ENCODE data around the gene FOXN3.

DNA sequence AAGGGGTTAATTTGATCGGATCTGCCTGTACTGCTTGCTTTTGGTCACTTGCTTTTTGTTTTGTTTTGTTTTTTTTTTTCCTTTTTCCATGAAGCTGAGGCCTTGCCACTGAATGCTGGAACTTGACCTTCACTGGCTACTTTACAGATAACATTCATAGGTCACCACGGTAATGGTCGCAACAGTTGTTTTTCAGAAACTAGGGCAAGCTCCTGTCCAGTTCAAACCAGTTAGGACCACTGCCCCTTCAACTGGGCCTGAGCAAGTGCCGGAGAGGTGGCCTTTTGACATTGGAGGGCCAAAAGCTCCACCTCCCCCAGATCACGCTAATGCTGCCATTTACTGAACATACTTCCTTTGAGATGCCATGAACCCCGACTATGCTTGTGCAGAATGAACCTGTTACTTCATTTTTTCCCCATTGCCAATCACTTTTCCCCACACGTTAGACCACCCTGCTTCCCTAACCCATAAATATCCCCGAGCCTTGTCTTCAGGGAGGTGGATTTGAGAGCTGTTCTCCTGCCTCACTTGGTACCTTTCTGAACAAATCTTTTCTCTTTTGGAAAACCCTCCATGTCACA is 147.5 kb downstream of the FOXN3 start:
- PRO-cap, result no peak

- PRO-cap, result no peak
Measured at GRCh38 chr14:89284341-89285021, 132.6 kb downstream of the FOXN3 start.

- PRO-cap, result no peak
Measured at GRCh38 chr14:89292095-89292775, 124.8 kb downstream of the FOXN3 start.

GRCh38 chr14:89293391-89293817 is 123.6 kb downstream of the FOXN3 start:
- PRO-cap, result no peak

DNA sequence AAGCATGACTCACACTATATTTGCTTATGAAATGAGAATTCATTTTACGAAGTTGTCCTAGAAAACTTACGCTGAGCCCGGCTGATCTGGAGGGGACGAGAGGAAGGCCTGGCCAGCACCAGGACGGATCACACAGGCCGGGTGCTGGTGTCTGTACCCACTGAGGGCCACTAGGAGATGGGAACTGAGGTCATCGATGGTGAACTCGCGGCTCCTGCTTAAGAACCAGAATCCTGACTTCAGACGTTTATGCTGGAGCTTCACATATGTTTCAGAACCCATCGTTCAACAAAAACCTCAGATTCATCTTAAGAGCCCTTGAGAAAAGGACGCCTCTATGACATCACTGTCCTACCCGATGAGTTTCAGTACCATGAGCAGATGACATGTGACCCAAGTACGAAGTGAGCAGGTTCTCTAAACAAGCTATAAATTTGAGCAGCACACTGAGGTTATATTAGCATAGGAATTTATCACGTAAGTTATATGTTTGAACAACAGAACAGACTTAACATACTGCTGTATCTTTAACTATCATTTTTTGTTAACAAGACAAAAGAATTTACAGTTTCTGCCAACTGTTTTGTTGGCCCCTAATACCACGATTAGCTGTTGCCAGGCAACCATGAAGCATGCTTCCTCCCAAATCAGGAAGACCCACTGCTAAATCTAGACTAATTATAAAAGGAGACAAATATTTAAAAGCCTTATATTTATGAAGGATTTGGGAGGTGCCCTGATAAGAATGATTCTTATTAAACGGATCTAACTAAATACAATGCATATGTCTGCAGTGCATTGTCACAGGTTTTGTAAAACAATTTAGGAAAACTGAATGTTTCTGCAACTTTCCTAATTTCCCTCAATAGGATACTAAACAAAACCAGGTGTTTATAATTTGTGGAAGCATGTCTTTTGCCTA is 111.8 kb downstream of the FOXN3 start:
- PRO-cap, result no peak

DNA sequence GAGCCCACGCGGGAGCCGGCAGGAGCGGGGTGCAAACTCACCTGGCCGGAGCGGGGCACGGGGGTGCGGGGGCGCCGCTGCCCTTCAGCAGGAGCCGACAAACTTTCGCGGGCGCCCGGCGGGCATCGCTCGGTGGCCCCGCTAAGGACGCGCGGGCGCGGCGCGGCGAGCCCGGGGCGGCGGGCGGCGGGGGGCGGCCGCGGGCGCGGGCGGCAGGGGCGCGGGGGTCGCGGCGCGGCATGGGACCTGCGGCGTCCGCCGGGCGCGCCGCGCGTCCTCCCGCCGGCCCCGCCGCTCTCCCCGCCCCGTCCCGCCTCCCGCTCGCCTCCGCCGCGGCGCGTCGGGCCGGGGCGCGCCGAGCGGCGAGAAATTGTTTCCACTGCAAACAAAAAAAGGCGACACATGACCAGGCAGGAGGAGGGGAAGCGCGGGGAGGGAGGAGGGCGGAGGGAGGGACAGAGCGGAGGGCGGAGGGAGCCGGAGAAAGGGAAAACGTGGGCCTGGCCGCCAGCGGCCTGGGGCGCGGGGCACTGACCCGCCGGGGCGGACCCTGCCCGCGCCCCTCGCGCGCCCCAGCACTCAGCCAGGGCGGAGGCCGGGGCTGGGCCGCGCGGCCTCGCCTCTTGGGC is at the start of gene FOXN3:
Gene FOXN3 (minus strand): TSS at position 404 of the 629 bp plus-strand sequence.
- PRO-cap, result bidirectional peak, plus-strand start at position 582 of the sequence, minus-strand start at position 316 of the sequence

- PRO-cap, result no peak
Measured at GRCh38 chr14:89489691-89490478, 72.9 kb upstream of the FOXN3 start.

DNA sequence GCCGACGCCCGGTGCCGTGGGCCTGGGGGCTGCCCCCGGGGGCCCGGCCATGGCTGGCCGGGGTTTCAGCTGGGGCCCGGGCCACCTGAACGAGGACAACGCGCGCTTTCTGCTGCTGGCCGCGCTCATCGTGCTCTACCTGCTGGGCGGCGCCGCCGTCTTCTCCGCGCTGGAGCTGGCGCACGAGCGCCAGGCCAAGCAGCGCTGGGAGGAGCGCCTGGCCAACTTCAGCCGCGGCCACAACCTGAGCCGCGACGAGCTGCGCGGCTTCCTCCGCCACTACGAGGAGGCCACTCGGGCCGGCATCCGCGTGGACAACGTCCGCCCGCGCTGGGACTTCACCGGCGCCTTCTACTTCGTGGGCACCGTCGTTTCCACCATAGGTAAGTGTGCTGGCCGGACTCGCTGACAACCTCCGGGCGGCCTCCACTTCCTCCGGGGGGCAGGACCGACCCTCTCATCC is 394 bp downstream of the KCNK13 start:
- PRO-cap, result no peak

DNA sequence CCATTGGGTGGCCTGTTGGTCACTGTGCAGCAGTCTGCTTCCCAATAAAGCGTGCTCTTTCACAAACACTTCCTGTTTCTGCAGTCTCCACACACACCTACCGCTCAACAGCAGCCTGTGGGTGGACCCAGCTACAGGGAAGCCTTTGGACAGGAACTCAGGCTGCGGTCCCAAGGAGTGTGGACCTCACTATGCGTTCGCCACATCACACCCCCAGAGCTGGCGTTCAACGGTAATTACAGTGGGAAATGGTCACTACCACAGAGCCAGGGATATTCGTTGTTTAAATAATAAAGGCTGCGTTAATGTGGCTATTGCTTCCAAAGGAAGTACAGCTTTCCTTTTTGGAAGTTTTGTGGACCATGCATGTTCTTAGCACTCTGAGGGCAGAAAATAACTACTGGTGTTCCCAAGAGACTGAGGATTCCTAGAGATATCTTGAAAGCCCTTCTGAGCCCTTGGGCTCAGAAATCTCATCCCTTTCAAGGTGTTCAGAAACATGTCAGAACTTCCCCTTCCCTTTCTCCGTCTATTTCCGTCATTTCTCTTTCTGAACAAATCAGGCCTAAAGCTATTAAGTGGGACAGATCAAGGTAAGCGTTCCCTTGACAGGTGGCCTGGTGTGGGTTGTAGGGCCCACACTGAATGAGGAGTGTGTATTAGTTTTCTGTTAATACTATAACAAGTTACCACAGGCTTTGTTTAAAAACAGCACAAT is 16.4 kb downstream of the PSMC1 start:
- PRO-cap, result no peak

GRCh38 chr14:90299501-90299905 is 32.2 kb downstream of the NRDE2 start:
- PRO-cap, result no peak

- PRO-cap, result bidirectional peak, plus-strand start at chr14:90382540, minus-strand start at chr14:90382380
Measured at GRCh38 chr14:90381954-90382600, 14.8 kb upstream of the CALM1 start.

- PRO-cap, result bidirectional peak, plus-strand start at chr14:90383420, minus-strand start at chr14:90383153
Measured at GRCh38 chr14:90383271-90383606, 13.6 kb upstream of the CALM1 start.

DNA sequence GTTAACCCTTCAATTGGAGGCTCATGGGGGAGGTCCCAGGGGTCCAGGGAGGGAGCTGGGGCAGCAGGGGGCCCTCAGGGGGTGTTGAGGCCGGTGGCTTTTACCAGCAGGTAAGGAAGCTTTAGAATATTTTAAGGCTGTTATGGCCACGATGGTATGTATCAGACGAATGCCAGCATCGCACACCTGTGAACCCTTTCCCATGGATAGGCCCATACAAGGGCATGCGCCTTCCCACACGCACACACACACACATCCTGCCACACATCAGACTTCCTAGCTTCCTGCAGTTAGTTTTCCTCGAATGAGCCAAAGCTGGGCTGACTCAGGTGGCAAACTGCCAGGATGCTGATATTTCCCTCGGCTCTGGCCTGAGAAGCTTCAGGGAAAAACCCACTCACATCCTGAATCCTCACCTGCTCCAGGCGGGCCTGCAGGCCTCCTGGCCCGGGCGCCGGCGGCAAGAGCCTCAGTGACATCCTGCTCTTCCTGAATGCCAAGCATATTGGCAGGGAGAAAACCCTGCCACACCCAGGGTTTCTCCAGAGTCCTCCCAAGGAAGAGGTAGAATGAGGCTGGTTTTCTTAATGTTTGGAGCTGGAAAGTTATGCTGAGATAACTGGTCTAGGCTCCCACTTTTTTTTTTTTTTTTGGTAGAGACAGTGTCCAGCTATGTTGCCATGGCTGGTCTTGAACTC is 22.4 kb downstream of the CALM1 start:
- PRO-cap, result no peak

DNA sequence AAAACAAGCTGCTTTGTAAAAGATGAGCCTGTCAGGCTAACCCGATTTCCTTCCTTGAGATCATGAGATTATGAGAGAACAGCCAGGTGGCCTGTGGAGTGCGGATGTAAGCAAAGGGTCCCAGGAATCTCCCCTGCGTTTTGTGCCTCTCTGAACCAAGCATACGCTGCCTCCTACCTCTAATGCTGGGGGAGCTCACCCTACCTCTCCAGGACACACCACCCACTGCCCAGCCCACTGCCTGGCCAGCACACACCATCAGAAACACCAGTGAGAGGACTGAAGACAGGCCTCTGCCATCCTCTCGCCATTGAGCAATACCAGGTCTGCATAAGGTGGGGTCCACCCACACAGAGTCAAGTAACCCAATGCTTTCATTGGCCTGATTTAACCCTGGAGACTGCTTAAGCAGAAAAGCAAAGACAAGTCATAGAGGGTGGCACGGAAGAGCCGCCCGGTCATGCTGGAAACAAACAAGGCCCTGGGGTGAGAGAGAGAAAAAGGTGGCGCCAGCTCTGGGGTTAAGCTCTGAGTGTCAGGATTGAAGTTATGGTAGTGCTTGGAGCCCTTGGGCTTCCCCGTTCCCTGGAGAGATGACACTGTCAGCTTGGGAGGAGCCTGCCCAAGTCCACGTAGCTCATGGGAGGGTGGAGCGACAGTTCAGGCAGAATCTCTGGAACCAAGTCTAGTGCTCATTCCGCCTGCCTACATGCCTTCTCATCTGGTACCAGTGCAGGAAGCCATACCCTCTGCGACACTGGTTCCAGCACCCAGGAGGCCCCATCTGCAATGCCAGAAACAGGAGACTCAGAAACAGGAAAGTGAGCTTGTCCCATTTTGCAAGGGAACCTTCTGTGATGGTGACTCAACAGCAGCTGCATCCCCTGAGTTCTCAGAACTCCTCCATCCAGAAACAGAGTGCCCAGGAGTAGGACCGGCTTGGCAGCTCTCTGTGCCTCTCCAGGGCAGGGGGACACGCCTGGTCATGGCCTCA is 46.7 kb downstream of the CALM1 start:
- PRO-cap, result no peak

GRCh38 chr14:90500697-90501161 is 103.9 kb downstream of the CALM1 start:
- PRO-cap, result no peak

DNA sequence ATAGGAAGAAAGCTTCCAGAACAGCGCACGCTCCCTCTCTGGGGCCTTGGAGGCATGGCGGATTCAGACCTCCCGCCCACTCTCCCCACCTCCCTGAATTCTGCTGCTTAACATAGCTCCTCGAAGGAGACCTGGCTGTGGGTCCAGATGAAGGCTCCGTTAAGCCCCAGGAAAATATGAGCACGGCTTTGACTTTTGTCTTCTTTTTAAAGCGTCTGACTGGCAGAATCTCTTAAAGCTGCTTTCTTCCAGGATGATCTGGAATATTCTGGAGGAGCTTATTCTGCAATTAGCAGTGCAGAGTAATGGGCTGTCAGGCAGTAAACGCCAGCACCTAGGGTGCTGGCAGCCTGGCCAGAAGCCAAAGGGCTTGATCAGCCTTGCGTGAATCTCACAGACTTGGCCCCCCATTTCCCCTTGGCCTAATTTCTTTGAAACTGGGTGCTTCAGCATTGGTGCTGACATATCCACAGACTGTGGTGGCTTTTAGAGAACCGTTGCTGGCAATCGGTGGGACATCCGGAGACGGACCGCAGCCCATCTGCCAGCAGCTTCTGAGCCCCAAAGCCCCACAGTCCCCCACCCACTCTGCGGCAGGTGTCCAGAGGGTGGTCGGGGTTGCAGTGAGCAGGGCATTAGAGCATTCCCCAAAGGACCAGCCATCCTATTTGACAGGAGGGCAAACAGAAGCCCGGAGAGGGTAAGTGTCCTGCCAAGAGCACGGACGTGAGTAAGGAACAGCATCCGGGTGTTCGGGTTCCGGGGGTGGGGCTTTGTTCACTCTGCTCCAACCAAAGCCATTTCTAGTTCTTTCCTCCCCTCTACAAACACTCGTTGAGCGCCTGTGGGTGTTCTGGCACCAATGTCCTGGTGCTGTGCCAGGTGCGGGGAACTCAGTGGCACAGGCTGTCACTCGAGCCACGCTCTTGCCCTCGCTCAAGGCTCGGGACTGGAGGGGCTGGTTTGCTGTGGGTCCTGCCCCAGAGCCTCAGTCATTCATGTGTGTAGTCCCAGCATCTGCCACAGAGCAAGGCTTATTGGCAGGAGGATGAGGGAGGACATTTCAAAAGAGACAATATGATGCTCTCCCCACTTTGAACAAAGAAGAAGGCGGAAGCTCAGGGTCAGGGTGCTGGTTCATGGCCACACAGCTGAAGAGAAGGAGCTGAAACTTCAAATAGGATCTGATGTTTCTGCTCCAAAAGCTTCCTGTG is 157.2 kb downstream of the CALM1 start:
- PRO-cap, result no peak

DNA sequence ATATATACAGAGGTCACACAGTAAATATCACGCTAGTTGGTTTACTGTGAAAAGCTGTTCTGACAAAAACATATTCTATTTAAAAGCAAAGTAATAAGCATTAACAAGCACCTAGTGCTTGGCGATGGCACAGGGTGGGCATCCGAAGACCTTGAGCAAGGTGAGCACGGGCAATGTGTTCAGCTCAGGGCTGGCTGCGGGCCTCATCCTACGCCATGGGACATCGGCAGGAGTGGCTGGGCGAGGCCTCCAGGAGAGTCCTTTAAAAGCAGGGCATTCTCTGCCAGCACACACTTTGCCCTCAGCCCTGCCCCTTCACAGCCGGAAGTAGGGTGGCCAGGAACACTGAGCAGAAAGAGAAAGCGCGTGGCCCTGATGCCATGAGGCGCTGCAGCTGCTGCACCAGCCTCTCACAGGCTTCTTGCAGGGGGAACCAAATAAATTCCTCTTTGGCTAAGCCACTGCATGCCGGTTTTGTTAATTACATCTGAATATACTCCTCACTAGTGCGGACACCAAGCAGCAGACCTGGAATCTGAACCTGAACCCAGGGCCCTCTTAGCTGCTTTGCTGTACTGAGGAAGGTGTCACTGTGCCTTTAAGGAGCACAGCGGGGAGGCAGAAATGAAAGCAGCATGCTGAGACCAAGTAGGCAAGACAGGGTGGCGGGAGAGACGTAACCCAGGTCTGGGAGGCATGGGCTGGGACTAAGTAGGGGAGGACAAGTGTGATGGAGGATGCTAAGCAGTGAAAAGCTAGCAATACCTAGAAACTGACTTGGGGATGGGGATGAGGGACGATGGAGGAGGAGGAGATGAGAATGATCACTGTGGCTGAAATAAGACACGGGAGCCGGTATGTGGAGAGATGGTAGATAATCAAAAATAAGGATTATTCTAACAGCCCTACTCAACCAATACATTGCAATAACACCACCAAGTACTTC is 155.2 kb downstream of the TTC7B start:
- PRO-cap, result no peak

- PRO-cap, result unidirectional peak, plus-strand start at chr14:90850756
Measured at GRCh38 chr14:90850507-90851002, 34.3 kb upstream of the TTC7B start.

- PRO-cap, result no peak
Measured at GRCh38 chr14:91142333-91142808, 28.5 kb downstream of the DGLUCY start.

GRCh38 chr14:91245871-91246641 is 1.6 kb upstream of the GPR68 start:
- PRO-cap, result no peak

Data from endodermal cell (in vitro differentiated cells).